ENCODE measurements around a stretch of chr2.

DNA sequence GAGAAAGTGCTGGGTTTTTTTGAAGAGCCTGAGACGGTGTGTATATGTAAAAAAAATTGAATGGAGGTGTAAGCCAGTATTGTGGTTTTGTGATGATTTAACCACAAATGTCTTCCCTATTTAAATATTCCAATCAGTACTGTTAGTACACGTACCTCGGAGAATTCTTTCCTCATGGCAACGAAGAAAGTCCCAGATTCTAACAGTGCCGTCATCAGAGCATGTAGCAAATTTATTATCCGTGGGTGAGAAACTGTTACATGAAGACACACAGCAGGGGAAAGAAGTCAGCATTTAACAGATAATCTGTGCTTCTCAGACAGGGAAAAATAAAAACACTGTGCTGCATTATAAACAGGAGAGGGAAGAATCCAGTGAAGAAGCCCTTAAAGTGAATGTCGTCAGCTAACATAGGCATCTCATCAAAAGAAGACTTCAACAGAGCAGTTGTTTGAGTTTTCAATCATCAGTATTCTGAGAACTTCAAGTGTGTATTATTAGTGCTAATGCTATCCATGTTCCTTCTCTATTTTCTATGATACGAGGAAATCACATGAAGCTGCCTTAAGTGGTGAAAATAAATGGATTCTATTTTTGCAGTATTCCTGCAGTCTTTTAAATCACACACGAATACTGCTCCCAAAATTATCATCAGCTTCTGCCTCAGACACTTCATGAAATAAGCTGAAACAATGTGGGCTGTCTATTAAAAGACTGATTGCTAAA is 47.9 kb downstream of the WDR33 start:
- PRO-cap, result no peak

DNA sequence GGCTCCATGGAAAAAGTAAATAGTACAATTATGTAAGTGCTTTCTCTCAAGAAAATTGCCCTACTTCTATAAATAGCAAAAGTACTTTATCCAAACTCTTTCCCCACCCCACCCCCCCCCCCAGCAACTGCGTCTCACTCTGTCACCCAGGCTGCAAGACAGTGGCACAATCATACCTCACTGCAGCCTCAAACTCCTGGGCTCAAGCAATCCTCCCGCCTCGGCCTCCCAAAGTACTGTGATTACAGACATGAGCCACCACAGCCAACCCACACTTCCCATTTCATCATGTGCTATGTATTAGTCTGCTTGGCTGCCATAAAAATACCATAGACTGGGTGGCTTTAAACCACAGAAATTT is 19.9 kb downstream of the WDR33 start:
- PRO-cap, result no peak

GRCh38 chr2:127847158-127847605 is 10.8 kb downstream of the POLR2D start:
- PRO-cap, result no peak

GRCh38 chr2:128012702-128013135 is 15.1 kb downstream of the SAP130 start:
- PRO-cap, result no peak

DNA sequence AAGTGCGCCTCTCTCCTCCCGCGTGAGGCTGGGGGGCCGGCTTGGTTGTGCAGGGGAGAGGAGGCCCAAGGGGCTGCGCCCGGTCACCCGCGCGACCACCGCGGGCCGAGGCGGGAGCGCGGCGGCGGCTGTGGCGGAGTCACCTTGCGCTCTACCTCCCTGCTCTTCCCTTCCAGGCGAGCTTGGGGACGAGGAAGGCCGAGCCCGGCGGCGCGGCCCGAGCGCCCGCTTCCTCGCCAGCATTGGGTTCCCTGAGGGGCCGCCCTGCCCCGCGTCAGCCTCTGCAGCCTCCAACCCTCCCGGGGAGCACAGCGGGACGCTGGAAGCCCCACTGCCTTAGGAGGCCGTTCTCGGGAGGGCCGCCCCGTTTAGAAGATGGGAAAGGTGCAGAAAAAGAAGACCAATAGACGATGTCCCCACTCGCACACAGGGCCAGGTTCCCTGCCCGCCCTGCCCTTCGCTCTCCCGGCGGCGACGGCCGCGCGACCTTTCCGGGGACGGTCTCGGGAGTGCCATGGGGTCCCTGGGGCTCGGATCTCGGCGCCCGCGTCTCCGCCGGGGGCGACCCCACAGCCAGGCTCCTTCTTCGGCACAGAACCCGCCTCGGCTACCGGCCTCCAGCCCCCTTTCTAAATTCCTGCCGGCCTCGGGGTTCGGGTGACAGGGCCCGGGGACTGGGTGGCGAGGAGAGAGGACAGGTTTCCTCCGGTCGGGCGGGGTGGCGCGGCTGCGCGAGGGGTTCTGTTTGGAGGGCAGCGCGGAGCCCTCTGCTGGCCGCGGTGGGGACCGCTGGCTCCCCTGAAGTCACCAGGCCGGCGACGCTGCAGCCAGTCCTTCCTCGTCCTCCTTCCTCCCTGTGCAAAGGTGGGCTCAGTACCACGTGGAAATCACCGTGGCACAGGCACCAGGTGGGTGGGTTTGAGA is 85.5 kb downstream of the HS6ST1 start:
- PRO-cap, result no peak

DNA sequence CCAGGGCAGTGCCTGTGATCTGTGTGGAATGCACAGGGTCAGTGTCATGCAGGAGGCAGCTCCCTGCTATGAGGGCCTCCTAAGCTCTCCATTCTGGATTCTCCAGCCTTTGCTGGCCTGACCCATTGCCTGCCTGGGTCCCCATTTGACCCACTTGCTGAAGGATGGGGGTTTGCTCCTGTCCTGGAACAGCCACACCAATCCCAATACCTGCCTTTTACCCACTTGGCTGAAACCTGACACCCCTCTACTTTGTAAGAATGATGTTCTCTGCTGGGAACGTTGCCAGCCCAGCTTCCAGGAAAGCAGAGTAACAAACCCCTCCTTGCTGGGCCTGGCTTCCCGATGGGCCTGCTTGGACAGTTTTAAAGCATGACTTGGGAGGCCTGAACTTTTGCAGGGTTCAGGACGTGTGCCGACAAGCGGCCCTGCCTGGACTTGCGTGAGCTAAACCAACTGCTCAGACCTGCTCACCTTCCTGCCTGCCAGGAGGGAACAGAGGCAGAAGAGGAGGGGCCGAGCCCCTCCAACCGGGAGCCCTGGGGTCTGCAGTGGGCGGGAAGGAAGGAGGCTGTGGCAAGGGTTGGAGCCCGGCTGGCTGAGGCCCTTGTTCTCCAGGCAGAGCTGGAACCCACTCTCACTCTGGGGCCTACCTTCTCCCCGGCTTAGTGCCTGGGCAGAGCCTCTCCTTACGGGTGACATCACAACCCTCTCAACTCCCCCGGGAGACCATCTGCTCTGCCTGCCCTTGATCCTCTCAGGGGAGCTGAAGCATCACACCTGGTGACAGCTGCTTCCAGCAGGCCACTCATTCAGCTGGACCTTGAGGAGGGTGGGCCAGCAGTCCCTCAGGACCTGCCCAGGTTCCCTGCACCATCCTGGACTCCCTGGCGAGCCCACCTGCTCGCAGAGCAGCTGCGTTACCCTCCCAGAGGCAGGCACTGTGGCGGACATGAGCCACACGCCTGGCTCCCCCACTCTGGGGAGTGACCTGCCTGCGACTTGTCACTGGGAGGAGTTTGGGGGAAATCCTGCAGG is 13.4 kb downstream of the HS6ST1 start:
- PRO-cap, result no peak

- PRO-cap, result no peak
Measured at GRCh38 chr2:128319700-128320390, 1.2 kb upstream of the HS6ST1 start.

DNA sequence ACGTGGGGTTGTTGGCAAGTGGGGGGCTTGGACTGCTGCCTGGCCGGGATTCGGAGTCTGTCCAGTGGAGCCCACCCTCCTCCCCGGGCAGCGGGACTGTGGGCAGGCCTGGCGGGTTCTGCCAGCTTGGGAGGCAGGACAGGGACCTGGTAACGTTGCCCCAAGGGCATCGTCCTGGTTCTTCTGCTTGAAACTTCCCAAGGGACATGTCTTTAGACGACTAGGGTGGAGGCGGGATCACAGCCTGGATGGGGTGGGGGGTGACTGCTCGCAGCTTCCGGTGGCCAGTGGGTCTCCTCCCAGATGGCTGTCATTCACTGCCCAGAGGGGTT is 4.1 kb upstream of the HS6ST1 start:
- PRO-cap, result no peak

DNA sequence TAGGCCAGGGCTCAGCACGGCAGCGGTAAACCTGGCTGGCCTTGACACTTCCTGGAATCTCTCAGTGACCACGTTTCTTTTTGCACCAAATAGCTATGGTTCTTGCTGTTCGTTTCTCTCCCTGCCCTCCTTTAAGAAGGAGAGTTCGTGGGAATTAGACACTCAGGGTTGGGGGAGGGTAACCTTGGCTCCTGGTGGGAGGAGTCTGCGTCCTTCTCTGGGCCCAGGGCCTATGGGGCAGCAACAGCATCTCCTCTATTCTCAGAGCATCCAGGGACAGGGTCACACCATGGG is 5.1 kb upstream of the HS6ST1 start:
- PRO-cap, result no peak

GRCh38 chr2:128623921-128624354 is 305.3 kb upstream of the HS6ST1 start:
- PRO-cap, result no peak

DNA sequence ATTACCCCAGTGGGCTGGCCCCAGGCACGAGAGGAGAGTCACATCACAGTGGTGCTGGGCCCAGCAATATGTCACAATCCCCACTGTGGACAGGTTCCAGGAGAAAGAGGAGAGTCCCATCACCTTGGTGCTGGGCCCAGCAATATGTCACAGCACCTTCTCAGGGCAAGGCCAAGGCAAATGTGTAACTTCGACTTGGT is 736.2 kb upstream of the RAB6C start:
- PRO-cap, result no peak

DNA sequence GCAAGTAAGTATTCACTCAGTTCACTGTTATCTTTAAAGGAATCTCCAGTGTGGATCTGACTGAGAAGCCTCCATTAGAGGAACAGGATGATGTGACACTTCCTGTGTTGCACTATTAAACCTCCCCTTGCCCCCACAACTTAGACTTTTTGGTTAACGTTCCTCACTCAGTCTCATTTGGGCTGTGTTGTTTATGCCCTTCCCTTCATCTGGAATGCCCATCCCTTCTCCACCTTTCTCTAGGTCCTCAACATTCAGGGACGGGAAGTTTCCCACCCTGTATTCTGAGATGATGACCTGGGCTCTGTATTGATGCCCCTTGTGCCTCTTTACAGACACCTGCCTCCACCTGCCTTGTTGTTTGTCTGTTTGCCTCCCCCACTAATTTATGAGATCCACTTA is 536.1 kb upstream of the RAB6C start:
- PRO-cap, result no peak

DNA sequence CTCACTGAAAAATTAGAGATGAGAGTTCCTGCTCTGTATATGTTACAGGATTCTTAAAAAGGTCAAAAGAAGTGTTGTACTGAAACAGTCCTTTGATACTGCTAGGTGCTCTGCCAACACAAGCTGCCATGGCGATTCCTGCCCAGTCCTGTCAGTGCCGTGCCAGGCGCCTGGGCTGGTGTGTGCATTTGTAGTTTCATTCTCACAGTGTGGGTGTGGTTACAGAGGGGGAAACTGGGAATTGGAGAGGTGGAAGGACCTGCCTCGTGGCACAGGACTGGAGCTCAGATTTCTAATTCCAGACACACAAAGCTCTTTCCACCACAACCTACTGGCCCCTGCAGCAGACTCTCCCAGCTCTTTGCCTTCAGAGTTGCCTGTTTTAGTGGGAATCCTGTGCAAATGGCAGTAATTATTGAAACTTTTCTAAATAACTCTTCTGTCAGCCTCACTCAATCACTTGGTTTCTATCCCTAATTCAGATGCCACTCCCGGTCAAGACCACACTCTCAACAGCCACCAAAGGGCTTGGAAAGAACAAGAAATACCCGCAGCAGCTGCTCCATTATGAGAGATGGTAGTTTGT is 122.2 kb upstream of the RAB6C start:
- PRO-cap, result no peak

- PRO-cap, result no peak
Measured at GRCh38 chr2:129934810-129935299, 44.6 kb upstream of the RAB6C start.

DNA sequence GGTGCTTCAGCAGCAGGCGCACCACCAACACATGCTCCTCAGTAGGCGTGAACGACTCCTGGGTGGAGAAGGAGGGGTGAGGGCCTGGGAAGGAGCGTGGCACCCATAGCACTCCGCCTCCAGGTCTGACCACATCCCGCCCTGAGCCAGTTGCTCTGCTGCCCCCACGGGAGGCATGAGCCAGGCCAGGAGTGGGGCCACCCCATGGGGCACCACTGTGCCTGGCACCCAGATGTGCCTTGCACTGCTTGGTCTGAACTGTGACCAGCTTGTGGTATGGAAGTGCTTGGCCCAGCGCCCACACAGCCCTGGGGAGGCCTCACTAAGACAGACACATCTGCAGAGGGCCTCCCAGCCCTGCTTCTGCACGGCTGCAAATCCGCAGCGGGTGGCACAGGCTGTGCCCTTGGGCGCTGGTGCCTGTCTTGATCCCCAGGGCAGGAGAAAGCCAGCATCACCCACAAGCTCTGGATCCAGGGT is 12.5 kb upstream of the CCDC74B start:
- PRO-cap, result no peak

DNA sequence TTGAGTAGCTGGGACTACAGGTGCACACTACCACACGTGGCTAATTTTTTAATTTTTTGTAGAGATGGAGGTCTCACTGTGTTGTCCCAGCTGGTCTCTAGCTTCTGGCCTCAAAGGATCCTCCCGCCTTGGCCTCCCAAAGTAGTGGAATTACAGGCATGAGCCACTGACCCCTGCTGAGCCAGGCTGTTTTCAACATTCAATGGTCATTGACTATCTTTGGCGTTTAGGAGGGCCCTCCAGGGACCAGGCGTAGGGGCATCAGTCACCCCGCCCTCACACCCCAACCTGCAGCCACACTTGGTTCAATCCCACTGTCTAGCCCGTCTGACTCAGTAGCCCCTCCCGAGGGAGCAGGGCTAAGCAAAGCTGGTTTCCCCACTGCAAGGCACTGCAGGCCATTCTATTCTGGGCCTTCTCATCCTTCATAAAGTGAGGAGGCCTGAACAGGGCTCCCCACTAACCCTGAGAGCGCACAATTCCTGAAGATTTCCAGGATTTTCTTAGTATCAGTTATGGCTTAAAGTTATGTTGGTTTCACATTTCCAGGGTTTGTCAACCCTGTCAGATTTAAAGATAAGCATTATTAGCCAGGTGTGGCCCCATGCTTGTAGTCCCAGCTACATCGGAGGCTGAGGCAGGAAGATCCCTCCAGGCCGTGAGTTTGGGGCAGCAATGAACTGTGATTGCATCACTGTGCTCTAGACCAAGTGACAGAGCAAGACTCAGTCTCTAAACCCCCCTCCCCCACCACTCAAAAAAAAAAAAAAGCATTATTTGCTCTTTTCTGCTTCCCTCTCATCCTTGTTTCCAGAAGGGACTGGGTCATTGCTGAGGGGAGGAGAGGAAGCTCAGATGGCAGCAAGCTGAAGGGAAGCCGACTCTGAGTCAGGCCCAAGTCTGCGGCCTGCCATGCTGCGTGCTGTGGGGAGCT is 5.5 kb downstream of the MZT2B start:
- PRO-cap, result no peak

GRCh38 chr2:130328128-130328658 is 13.8 kb downstream of the CCDC115 start:
- PRO-cap, result no peak

DNA sequence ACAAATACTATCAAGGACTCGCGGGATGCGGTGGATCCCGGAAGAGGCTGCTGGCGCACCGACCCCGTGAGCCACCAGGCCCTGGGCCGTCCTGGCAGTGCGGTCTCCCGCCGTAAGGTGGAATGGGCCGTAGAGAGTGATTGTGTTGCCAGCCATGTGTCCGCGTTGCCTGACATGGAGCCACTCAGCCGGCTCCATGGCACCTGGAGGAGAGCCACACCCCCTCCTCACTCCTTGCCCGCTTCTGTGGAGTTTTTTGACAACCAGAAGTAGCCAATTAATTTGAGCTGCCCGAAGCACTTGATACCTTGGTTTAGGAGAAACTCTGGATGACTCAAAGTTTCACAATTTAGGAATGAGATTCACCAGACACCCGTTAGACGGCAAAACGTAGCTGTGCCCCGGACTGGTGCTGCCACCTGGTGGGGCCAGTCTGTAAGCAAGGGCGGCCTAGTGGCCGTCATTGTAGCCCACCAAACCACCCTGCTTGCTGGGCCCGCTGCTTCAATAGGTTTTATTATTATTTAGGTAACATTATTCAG is 9.6 kb downstream of the CCDC115 start:
- PRO-cap, result no peak

DNA sequence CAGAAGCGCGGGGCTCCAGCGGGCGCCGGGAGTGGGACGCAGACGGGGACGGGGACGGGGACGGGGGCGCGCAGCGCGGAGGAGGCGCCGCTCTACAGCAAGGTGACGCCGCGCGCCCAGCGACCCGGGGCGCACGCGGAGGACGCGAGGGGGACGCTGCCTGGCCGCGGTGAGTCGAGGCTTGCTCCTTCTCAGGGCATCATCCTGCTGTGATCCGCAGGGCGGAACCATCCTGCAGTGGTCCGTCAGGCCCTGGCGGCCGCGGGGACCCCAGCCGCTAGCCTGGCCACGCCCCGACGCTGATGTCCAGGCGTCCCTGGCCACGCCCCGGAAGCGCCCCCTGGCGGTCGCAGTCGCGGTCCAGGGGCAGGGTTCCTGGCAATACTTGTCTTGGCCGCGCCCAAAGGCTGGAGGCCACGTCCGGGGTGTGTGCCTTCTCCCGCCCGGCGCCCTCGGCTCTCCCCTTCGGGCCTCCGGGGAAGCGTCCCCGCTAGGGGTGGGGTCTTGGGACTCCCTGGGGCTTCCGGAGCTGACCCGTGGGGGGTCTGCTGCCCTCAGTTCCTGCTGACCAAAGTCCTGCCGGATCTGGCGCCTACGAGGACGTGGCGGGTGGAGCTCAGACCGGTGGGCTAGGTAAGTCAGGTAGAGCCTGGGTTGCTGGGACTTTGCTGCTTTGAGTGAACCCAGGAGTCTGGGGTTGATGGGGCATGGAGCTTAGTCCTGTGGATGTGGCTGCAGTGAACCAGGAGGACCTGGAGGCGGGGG is 16.6 kb downstream of the PTPN18 start:
- PRO-cap, result bidirectional peak, plus-strand start at position 42 of the sequence, minus-strand start at position 68 of the sequence; bidirectional peak, plus-strand start at position 403 of the sequence, minus-strand start at position 284 of the sequence

GRCh38 chr2:131045886-131046299 is 47.4 kb downstream of the FAM168B start:
- PRO-cap, result no peak